Uterus (tissue), 7 donors: ENCODE measurements around a stretch of chr1.

DNA sequence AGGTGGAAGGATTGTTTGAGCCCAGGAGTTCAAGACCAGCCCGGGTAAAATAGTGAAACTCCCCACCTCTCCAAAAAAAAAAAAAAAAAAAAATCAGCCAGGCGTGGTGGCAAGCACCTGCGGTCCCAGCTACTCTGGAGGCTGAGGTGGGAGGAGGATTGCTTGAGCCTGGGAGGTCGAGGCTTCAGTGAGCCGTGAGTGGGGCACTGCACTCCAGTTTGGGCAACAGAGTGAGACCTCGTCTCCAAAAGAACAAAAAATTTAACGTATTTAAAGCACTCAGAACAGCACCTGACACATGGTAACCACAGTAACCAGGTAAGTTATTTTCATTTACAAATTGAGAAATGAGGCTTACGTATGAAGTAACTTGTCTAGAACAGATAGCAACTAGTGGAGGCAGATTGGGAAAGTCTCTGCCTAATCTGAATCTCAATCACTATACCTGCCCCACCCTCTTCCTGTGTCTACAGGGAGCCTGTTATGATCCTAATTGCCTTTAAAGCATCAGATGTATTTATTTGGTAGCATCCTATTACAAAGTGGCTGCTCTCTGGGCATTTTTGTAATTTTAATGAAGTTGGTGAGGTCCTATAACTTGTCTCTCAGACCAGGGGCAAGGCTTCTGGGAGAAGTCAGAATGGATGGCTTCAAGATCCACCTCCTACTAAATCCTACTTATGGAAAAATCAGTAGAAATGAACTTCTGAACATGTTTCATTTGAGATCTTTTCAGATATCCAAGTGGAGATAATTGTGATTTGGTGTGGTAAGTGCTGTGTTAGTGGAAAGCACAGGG lies 47.4 kb downstream of the AZIN2 start:
- PRO-cap, 4 experiments, result no peak in any of the 4 experiments
- RAMPAGE, long total RNA, 2 experiments, result no peak in any of the 2 experiments
- RRBS, result no CpG with 5 or more reads among the region's 8 CpGs

- PRO-cap, 4 experiments, result no peak in any of the 4 experiments
- RAMPAGE, long total RNA, 2 experiments, result no peak in any of the 2 experiments
- RRBS, result 33% methylated on average over 2 of the region's 11 CpGs
Measured at GRCh38 chr1:33220814-33221477, 35.3 kb upstream of the ZNF362 start.

DNA sequence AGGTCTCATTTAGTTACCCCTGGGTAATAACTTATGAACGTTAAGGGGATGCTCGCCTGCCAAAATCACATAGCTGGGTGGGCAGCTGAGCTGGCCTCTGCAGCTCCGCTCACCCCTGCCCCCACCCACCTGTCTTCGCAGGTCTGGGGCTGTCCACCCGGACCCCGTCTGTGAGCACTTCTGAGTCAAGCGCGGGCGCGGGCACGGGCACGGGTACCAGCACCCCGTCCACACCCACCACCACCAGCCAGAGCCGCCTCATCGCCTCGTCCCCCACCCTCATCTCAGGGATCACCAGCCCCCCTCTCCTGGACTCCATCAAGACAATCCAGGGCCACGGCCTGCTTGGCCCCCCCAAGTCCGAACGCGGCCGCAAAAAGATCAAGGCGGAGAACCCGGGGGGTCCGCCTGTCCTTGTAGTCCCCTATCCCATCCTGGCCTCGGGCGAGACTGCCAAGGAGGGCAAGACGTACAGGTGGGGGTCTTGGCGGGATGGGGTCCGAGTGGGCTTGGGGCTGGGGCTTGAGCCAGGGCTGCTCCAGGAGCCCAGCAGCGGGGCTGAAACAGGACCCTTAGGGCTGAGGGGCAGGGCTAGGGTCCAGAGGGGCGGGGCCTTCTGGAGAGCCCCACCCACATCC lies 23.8 kb downstream of the ZNF362 start:
- PRO-cap, 4 experiments, result no peak in any of the 4 experiments
- RAMPAGE, long total RNA, 2 experiments, result start-site peak on the plus strand in 1 of 2 experiments, centred at position 350 of the sequence, 8 reads per replicate
- RRBS, result no CpG with 5 or more reads among the region's 31 CpGs

- PRO-cap, 4 experiments, result no peak in any of the 4 experiments
- RAMPAGE, long total RNA, 2 experiments, result start-site peak on the plus strand in 1 of 2 experiments, at chr1:33281591-33281778 at its widest, 6 reads per replicate
- RRBS, result no CpG with 5 or more reads among the region's 12 CpGs
Measured at GRCh38 chr1:33281374-33281940, 25.2 kb downstream of the ZNF362 start.

DNA sequence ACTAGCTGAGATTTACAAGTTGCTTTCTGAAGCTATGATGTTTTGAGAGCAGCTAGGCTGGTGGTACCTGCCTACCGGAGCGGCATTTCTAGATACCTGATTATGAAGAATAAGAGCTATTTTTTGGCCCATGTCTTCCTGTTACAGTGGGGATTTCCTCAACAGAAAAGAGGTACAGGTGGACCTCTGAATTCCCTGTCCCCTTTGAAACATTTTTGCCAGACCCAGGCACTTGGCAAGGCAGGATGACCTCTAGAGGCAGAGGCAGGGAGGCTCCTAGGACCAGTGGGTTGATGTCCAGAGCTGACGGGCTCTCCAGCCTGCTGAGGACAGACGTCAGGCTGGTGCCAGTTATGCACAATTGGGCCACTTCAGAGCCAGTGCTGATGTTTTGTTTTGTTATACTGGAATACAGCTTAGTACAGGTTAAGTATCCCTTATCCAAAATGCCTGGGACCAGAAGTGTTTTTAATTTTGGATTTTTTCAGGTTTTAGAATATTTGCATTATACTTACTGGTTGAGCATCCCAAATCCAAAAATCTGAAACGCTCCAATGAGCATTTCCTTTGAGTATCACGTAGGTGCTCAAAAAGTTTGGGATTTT lies 18.5 kb upstream of the A3GALT2 start:
- PRO-cap, 4 experiments, result no peak in any of the 4 experiments
- RAMPAGE, long total RNA, 2 experiments, result no peak in any of the 2 experiments
- RRBS, result no CpG with 5 or more reads among the region's 6 CpGs

GRCh38 chr1:33348174-33348570 lies 27.3 kb upstream of the A3GALT2 start:
- PRO-cap, 4 experiments, result peak in 4 of 4 experiments; most common plus-strand start chr1:33348379 (in 4); most common minus-strand start chr1:33348283 (in 4)
- RAMPAGE, long total RNA, 2 experiments, result no peak in any of the 2 experiments
- RRBS, result no CpG with 5 or more reads among the region's 3 CpGs

DNA sequence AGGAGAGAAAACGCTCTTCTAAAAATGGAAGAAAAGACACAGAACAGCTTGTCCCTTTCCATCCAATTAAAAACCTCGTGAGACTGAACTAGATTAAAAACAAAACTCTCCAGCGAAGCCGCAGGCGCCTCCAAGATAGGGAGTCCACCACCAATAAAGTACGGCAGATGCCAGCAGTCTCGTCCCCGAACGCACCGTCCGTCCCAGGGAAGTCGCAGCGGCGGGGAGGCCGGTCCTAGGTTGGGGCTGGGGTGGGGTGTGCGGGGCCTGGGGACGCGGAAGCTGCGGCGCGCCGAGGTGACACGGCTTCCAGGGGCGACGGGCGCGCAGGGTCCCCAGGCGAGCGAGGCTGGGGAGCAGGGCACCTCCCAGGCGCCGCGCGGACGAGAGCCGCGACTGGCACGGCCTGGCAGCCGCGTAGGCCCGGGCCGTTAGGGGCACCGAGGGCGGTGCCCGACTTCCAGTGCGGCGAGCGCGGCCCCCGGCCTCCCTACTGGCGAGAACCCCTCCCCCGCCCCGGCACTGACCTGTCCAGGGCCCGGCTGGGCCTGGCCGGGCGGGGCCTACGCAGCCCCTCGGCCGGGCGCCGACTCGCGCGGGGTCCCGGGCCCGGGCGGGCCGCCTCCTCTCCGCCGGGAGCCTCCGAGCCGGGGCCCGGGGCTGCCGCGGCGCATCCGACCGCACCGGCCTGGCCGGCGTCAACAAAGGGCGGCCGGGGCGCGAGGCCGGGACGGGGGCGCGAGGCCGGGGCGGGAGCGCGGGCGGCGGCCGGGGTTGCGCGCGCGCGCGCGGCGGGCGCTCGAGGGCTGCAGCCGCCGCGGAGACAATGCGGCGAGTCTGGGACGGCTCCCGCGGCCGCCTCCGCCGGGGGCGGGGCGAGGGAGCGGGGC lies 28.4 kb upstream of the A3GALT2 start:
- PRO-cap, 4 experiments, result peak in 4 of 4 experiments; most common plus-strand start position 163 of the sequence (in 2); most common minus-strand start position 825 of the sequence (in 4)
- RAMPAGE, long total RNA, 2 experiments, result no peak in any of the 2 experiments
- RRBS, result 1% methylated on average over 31 of the region's 119 CpGs

DNA sequence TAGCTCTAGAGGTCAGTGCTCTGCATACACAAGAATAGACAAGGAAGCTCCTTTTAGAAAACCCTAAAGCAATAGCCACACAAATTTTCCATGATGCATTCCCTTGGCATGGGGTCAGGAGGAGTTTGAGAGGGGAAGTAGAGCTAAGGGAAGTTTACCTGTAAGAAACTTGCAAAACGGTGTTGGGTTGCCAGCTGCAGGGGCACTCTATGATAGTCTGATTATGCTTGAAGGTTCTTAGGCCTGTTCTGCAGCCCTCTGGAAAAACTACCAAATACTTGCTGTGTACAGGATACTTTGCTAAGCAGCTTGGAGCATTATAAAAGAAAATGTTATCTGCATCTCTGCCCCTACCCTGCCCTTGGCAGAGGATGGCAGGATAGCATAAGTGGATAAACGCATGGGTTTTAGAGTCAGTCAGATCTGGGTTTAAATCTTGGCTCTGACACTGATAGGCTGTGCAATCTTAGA lies 39.1 kb upstream of the A3GALT2 start:
- PRO-cap, 4 experiments, result no peak in any of the 4 experiments
- RAMPAGE, long total RNA, 2 experiments, result no peak in any of the 2 experiments
- RRBS, result no CpG with 5 or more reads among the region's 2 CpGs

DNA sequence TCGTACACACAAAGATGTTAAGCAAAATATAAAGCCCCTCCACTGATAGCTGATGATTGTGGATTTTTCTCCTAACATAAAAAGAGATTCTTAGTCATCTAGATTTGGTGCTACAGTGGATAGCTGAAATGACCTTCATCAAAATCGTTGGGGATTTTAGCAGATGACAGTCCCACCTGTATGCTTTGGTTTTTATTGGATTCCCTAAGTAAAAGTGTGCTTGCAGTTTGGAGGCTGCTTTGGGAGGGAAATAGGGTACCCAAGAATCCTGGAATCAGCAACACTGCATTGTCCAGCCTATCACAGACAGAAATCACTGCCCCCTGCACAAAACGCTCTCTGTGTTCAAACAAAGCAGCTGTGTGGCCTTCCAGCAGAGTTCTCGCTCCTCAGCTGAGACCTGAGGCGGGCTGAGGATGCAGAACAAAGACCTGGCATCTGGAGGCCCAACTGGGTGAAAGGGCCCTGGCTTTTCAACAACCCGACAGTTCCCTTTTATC lies 42.4 kb upstream of the A3GALT2 start:
- PRO-cap, 4 experiments, result no peak in any of the 4 experiments
- RAMPAGE, long total RNA, 2 experiments, result no peak in any of the 2 experiments
- RRBS, result no CpG with 5 or more reads among the region's 6 CpGs

- PRO-cap, 4 experiments, result peak in 1 of 4 experiments; most common plus-strand start chr1:33431293 (in 1)
- RAMPAGE, long total RNA, 2 experiments, result no peak in any of the 2 experiments
- RRBS, result 1% methylated on average over 4 of the region's 15 CpGs
Measured at GRCh38 chr1:33431163-33431377, 175 bp upstream of the PHC2 start.

- PRO-cap, 4 experiments, result peak in 1 of 4 experiments; most common plus-strand start chr1:33461342 (in 1); most common minus-strand start chr1:33461198 (in 1)
- RAMPAGE, long total RNA, 2 experiments, result no peak in any of the 2 experiments
- RRBS, result no CpG with 5 or more reads among the region's 3 CpGs
Measured at GRCh38 chr1:33460834-33461472, 11.5 kb upstream of the ZSCAN20 start.

- PRO-cap, 4 experiments, result no peak in any of the 4 experiments
- RAMPAGE, long total RNA, 2 experiments, result no peak in any of the 2 experiments
- RRBS, result no CpG with 5 or more reads among the region's 5 CpGs
Measured at GRCh38 chr1:34621890-34622232, 133.0 kb upstream of the GJB5 start.

DNA sequence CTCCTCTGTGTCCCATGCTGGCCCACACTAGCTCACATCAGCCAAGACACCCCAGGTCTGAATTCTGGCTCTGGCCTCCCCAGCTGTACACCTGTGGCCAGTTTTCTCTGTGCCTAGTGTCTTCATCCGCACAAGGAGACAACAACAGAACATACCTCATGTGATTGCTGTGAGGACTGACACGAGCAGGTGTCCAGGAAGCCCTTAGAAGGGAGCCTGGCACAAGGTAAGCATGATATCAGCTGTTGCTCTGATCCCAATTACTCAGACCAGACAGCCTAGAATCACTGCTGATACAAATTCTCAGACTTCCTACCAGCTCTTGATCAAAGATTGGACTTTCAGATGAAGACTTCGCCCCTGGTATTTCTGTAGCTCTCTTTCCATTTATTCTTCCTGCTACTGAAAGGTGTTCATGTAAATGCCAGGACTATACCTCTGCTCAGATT lies 71.2 kb upstream of the GJB5 start:
- PRO-cap, 4 experiments, result no peak in any of the 4 experiments
- RAMPAGE, long total RNA, 2 experiments, result no peak in any of the 2 experiments
- RRBS, result no CpG with 5 or more reads among the region's 3 CpGs

- PRO-cap, 4 experiments, result peak in 3 of 4 experiments; most common plus-strand start chr1:34791313 (in 1); most common minus-strand start chr1:34791032 (in 3)
- RAMPAGE, long total RNA, 2 experiments, result no peak in any of the 2 experiments
- RRBS, result 39% methylated on average over 2 of the region's 9 CpGs
Measured at GRCh38 chr1:34790810-34791577, 1.8 kb upstream of the GJA4 start.

GRCh38 chr1:34793426-34794276 lies 852 bp downstream of the GJA4 start:
- PRO-cap, 4 experiments, result no peak in any of the 4 experiments
- RAMPAGE, long total RNA, 2 experiments, result no peak in any of the 2 experiments
- RRBS, result no CpG with 5 or more reads among the region's 12 CpGs

GRCh38 chr1:34865664-34866812 lies 6.5 kb upstream of the SMIM12 start:
- PRO-cap, 4 experiments, result peak in 4 of 4 experiments; most common plus-strand start chr1:34866253 (in 3); most common minus-strand start chr1:34866150 (in 4)
- RAMPAGE, long total RNA, 2 experiments, result no peak in any of the 2 experiments
- RRBS, result 5% methylated on average over 20 of the region's 110 CpGs

GRCh38 chr1:35104196-35105047 lies 25.2 kb downstream of the ZMYM1 start:
- PRO-cap, 4 experiments, result no peak in any of the 4 experiments
- RAMPAGE, long total RNA, 2 experiments, result start-site peak on the plus strand in 1 of 2 experiments, at chr1:35104386-35104566 at its widest, 8 reads per replicate
- RRBS, result no CpG with 5 or more reads among the region's 4 CpGs

GRCh38 chr1:35181437-35181856 lies 11.5 kb downstream of the SFPQ start:
- PRO-cap, 4 experiments, result no peak in any of the 4 experiments
- RAMPAGE, long total RNA, 2 experiments, result no peak in any of the 2 experiments
- RRBS, result no CpG with 5 or more reads among the region's 1 CpG

DNA sequence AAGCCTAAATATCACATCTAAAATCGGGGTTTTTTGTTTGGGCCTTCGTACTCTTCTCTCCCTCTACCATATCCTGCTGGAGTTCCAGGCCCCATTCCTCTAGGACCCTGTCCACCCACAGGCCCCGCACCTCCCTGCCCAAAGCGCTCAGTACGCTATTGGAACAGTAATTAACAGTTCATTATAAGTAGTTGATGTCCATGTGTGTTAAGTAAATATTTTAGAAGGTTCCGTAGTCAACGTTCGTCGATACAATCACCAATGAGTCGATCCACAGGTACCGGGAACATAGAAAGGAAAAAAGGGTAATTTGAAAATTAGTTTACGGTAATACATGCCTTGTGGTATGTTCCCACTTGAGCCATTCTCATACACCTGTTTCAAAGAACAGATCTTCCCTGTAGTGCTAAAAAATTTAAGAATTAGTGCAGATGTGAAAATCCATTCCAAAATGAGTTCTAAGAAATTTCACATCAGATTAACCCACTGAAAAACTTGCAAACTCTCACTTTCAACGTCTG lies 8.4 kb downstream of the SFPQ start:
- PRO-cap, 4 experiments, result no peak in any of the 4 experiments
- RAMPAGE, long total RNA, 2 experiments, result no peak in any of the 2 experiments
- RRBS, result no CpG with 5 or more reads among the region's 13 CpGs

- PRO-cap, 4 experiments, result no peak in any of the 4 experiments
- RAMPAGE, long total RNA, 2 experiments, result start-site peak on the minus strand in 1 of 2 experiments, at chr1:35190699-35190809 at its widest, 158 reads per replicate
- RRBS, result no CpG with 5 or more reads among the region's 16 CpGs
Measured at GRCh38 chr1:35190678-35191605, 2.0 kb downstream of the SFPQ start.